Endometrial microvascular endothelial cells (primary cell): ENCODE measurements around the genes RAD51AP2 and RDH14.

GRCh38 chr2:16650341-16650964, 15.2 kb downstream of the CYRIA start:
- RAMPAGE, long total RNA: no peak

DNA sequence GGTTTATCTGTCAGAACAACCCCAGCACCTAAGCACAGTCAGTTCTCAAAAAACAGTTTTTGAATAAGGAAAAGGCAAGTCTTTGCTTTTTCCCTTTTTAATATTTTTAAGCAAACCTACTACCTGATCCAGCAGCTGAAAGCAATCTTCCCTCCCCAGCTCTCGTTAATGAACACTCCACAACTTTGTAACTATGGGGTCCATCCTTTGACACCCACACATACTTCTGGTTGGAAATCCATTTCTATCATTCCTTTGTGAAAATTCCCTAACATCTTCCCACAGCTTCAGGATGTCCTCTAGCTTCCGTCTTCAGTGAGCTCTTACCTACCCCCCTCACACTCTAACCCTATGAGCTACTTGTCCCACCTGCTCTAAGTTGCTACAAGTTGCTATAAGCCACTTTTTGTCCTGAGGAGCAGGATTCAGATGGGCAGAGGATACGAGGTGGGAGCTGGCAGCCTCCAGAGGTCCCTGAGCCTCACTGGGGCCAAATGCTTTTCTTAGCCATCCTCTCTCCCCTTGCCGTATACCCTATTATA, 13.6 kb downstream of the CYRIA start:
- RAMPAGE, long total RNA: no peak

DNA sequence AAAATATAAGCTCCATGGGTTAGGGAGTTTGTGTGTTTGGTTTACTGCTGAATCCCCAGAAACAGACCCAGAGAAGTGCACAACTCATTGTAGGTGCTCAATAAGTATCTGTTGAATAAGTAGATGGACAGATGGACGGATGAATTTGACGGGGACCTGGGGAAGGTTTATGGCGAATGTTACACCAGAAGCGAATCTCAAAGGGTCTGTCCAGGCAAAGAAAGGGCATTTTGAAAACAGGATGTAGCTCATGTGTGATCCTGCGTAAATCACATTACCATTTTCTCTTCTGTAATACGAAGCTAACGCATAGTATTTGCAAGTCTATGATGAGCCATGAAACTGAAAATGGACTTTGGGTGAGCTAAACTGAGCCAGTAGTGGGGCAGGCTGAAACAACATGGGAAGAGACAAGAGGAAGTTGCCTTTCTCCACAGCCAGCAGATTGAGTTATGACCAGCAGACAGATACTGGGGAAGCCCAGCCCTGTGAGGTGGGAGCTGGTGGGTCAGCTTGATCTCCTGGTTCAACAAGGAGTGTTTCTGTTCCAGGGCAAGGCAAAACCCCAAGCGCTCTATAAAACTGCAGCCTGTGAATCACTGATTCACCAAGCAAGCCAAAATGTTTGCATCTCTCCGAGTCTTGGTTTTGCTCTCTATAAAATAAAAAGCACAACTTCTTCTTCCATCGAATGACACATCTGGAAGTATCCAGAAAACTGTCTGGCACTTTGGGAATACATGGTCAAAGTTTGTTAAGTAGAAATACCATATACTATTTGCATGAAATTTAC, 11.9 kb downstream of the CYRIA start:
- RAMPAGE, long total RNA: no peak

DNA sequence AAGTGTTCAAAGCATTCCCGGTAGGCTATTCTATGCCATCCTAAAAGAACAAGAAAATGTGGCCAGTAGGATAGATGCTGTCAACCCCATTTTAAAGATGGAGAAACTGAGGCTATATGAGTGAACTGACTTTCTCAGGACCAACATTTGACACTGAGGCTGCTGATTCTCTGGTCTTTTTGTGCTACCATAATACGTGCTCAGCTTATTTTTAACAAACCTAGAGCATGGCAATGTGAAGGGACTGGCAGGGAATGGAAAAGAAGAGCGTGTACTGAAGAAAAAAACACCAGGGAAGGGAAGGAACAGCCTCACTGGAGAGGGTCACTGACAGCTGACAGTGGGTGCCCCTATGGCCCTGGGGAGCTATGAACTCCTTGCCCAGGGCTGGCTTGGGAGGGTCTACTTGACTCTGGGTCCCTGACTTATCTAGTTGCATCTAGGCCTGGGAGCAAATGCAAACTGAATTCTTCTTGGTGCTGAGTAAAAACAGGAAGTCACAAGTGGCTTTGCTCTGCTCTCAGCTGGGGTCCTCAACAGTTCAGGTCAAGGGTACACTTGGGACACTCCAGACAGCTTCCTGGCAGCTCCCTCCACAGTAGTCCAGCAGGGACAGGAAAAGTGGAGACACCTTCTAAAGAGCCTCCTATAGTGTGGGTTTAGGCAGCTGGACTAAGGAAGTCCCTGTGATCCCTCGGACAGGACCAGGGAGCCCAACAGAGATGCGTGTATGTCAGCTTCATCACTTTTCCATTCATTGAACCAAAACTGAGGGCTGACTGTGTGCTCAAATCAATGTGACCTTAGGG, 2.2 kb downstream of the CYRIA start:
- RAMPAGE, long total RNA: no peak

DNA sequence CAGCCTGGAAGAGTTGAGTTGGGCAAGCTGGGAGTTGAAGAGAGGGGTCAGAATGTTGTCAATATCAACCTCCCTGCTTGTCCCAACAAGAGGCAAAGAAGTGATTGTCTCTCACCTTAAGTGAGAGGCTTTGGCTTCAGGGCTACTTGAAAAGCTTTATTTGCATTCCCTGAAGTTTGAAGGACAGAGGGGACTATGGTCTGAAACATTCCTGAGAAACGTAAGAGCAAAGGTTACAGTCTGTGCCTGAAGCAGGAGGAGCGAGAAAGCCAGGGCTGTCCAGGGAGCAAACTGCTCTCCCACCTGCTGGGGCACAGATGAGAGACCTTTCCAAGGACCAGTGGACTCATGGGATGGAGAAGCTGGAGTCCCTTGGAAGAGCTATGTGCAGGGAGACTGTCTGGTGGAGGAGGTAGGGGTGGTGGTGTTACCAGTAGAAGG, 97.7 kb upstream of the CYRIA start:
- RAMPAGE, long total RNA: no peak

- RAMPAGE, long total RNA: no peak
These were observed at the start of gene RAD51AP2 for GRCh38 chr2:17517736-17519159. Gene RAD51AP2, minus strand, starts transcription at chr2:17518440.

GRCh38 chr2:17543040-17543827, 2.7 kb downstream of the VSNL1 start:
- RAMPAGE, long total RNA: no peak

DNA sequence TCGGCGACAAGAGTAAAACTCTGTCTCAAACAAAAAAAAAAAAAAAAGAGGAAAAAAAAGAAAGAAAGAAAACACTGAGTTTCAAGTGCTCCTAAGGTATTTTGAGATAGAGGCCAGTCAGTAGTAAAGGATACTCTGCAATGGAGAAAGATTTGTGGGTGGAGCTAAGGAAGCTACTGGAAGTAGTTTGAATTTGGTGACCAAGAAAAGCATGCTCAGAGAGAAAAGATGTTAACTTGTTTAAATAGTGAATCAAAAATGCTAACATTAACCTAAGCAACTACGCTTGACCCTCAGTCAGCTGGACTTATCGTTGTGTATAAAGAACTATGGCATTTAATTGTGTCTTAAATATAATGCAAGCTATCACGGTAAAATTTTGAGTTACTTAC, 2.2 kb downstream of the SMC6 start:
- RAMPAGE, long total RNA: no peak

DNA sequence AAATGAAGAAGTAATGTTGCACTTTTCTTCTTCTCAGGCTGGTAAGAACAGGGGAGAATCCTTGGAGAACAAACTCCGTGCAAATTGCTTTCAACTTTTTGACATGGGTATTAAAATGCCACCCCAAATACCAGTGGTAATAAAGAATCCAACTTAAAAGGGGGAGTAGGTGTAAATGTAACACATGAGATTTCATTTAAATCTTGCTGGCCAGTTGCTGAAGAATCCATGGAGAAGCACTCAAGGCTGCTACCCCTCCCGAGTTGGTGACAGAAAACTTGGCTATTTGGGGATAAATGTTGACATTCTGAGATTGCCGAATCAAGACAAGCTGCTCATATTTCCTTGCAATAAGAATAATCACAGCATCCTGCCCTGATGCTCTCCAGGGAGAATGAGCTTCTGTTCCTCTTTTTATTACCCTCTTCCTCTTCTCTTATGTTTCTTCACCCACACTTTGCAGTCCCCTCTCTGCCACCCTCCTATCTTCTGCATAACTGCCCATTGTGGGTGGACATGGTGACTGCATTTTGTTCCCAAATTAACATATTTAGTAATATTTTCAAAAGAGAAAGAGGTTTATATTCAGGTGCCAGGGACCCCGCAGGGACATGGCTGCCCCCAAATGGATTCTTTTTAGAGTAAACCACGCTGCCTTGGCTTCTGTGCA, 12.0 kb upstream of the MSGN1 start:
- RAMPAGE, long total RNA: no peak

DNA sequence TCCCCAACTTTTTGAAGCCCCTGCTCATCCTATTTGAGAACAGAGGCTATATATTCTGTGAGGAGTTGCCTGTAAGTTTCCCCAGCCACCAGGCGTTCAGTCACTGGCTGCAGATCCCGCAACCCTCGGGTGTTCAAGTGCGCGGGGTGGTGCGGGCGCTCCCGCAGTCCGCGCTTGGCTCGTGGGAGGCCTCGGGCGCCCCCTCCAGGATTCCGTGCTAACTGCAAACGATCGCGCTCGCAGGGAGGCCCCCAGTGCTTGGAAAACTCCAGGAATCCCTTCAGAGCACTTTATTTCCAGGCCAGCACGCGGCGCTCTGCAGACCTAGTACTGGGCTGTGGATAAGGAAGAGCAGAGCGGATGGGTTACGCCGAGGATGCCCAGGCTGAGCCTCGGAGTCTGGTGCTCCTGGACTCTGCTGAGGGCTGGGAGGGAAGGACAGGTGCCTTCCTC, 14.3 kb downstream of the MSGN1 start:
- RAMPAGE, long total RNA: no peak

GRCh38 chr2:17892771-17893542, 14.5 kb downstream of the KCNS3 start:
- RAMPAGE, long total RNA: no peak

GRCh38 chr2:18560552-18561016, at the start of gene RDH14:
Gene RDH14, minus strand, starts transcription at chr2:18560653.
- RAMPAGE, long total RNA: no peak

- RAMPAGE, long total RNA: no peak
These were observed 154.5 kb downstream of the TTC32 start for GRCh38 chr2:19747367-19747618.

- RAMPAGE, long total RNA: no peak
These were observed 115.4 kb downstream of the TTC32 start for GRCh38 chr2:19786061-19787188.

GRCh38 chr2:20091216-20092032, 40.0 kb upstream of the LAPTM4A start:
- RAMPAGE, long total RNA: no peak

GRCh38 chr2:20148614-20149424, 76.1 kb downstream of the SDC1 start:
- RAMPAGE, long total RNA: no peak

GRCh38 chr2:20182362-20183054, 42.4 kb downstream of the SDC1 start:
- RAMPAGE, long total RNA: no peak

- RAMPAGE, long total RNA: no peak
These were observed 41.0 kb downstream of the SDC1 start for GRCh38 chr2:20183867-20184461.

DNA sequence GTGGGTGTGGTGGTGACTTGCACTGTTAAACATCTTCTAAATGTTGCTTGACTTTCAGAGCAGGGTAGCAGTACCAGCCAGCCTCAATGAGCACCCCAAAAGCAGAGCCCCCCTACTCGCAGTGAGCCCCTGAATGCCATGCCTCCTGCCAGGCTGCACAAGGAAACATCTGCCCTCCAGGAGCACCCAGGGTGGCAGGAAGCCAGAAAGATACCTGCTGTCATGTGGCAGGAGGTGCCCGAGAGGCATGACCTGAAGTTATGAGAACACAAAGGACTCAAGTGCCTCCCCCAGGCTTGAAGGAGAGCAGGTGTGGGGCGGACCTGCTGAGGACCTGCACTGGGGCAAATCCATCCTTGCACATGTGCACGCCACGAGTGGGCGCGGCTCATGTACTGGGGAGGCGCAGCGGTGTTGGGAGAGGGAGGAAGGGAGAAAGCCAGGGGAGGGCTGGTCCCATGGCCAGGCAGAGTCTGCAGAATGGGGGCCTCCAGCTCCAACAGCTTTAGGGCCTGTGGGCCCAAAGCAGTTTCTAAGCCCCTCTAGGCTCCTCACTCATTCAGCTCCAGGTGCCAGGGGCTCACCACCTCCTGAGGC, 26.9 kb downstream of the SDC1 start:
- RAMPAGE, long total RNA: no peak

DNA sequence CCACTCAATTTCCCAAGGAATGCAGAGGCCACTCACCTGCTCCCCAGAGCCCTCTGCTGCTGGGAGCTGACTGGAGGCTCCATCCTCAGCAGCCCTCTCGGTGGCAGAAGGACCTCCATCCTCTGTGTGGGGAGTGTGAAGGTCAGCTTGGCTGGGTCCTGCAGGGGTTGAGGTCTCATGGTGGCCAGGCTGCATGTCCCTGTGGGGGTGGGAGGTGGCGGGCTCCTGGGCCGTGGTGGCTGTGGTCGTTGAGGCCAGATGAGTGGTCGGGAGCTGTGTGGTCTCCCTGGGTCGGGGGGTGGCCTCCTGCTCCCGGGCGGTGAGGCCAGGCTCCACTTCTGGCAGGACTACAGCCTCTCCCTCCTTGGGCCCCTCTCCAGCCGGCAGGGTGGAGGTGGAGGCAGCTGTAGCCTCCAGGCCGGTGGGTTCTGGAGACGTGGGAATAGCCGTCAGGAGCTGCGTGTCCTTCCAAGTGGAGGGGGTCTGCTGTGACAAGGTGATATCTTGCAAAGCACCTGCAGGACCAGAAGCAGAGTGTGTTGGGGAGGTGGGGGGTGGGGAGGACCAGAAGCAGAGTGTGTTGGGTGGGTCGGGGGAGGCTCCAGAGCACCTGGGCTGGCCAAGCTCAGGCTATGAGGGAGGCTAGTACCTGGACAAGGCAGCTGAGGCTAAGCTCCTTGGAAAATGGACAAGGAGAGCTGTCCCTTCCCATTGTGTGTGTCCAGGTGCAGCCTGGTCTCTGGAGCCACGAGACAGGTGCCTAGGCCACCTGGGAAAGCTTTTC, 21.0 kb downstream of the SDC1 start:
- RAMPAGE, long total RNA: no peak